ENCODE data around the genes PRIM2 and PHF3.

DNA sequence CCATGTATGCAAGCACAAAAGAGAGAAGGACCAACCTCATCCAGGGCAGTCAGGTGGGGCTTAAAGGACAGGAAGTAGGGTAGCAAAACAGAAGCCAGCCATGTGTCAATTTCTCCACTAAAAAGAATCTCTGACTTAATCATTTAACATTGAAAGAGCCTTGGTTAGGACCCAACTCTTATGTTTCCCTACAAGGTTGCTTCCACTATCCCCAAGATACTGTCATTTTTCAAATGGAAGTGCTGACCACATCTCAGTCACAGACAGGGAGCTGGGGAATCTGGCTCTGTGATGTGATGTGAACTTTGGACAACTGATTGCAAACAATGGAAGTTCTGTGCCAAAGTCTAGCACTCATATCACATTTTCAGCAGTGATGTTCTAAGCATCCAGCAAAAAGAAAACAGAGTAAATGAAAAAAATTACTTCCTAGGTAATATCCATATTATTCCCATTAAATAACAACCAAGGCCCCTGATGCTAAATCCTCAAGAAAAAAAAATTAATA lies 214.2 kb downstream of the DST start:
- PRO-cap: no peak

DNA sequence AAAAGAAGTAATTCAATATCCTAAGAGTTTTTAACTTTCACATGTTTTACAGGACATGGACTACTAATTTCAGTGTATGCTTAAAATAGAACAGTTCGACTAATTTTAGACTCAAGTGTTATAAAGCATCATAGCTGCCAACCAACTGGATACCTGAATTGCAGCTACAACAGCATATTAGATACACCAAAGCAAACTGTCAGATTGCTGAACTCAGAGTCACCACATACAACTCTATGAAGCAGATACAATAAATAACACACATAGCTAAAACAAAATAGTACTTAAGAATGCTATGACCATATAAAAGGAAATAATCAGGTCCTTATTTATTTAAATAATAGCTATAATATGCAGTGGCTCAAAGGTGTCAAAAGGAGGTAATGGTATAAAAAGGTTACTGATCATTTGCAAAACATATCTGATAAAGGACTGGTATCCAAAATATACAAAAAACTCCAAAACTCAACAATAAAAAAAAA lies 121.1 kb downstream of the DST start:
- PRO-cap: no peak

- PRO-cap: no peak
Measured at GRCh38 chr6:56842042-56842536, 112.5 kb downstream of the DST start.

DNA sequence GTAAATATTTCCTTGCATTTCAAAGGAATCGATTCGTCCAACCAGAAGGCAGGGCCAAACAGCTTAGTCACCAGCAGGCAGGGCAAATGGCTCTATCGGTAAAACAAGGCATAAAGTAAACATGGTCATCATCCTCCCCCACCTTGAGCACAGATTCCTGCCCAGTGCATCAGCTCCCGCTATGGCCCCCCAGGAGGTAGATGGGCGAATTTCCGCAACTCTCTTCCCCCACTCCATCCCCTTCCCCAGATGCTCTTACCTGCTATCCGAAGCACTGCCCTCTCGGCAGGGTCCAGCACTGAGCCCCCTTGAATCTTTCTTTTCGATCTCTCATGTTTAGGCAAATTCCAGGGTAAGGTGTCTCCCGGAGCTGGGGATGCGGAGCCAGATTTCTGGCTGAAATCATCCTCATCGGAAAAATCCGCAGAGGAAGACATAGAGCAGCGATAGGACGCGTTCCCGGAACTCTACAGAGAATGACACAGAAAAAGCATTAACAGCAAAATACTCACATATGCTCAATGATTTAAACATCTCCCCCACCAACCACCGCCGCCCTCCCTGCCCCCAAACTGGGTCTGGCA lies 103.4 kb downstream of the DST start:
- PRO-cap: no peak

DNA sequence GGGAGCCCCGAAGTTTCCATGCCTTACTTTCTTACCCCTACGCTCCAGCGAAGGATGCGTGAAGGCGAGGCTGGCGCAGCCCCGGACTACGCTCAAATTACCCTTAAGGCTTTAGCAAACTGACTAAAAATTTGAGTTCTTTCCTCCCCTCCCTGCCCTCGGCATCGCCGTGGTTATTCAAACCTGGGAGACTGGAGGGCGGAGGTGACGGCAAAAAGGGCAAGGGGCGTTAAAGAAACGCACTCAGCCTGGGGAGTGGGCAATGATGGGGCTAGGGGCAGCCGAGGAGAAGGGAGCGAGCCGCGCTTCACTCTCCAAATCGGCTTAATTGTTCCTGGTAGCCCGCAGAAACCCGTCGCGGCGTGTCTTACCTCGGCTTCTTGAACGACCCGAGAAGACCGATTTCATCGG lies 589 bp downstream of the DST start:
- PRO-cap: no peak

DNA sequence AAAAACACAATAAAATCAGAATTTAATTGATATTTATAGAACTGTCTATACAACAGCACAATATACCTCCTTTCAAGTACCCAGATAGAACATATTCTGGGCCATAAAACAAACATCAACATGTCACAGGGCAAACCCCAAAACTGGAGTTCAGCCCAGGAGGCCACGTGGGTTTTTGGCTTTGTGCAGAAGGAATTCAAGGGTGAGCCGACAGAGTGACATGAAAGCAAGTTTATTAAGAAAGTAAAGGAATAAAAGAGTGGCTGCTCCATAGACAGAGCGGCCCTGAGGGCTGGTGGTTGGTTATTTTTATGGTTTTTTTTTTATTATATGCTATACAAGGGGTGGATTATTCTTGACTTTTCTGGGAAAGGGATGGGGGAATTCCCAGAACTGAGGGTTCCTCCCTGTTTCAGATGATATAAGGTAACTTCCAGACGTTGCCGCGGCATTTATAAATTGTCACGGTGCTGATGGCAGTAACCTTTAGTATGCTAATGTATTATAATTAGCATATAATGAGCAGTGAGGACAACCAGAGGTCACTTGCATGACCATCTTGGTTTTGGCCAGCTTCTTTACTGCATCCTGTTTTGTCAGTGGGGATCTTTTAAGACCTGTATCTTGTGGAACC lies 5.6 kb downstream of the RAB23 start:
- PRO-cap: no peak

DNA sequence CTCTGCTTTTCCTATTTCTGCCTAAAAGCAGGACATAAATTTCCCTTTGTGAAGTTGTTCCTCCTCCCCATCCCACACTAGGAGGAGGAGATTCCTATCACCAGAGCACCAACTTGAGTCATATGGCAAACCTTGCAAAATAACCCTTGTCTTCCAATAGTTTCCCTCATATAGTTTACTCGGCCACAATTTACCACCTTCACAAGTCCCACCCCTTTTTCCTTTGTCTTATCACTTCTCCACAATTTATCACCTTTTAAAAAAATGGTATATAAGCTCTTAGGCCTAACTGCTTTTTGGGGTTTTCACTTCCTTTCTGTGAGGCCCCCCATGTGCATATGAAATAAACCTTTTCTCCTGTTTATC lies 2.8 kb upstream of the RAB23 start:
- PRO-cap: no peak

- PRO-cap: no peak
Measured at GRCh38 chr6:57267810-57268492, 45.8 kb upstream of the RAB23 start.

- PRO-cap: bidirectional peak, plus-strand start at chr6:57317634, minus-strand start at chr6:57317537
Measured at GRCh38 chr6:57317277-57317942, at the start of gene PRIM2. TSS of gene PRIM2 (plus strand) at chr6:57317630.

GRCh38 chr6:62357936-62358394 lies 71.9 kb upstream of the KHDRBS2 start:
- PRO-cap: no peak

DNA sequence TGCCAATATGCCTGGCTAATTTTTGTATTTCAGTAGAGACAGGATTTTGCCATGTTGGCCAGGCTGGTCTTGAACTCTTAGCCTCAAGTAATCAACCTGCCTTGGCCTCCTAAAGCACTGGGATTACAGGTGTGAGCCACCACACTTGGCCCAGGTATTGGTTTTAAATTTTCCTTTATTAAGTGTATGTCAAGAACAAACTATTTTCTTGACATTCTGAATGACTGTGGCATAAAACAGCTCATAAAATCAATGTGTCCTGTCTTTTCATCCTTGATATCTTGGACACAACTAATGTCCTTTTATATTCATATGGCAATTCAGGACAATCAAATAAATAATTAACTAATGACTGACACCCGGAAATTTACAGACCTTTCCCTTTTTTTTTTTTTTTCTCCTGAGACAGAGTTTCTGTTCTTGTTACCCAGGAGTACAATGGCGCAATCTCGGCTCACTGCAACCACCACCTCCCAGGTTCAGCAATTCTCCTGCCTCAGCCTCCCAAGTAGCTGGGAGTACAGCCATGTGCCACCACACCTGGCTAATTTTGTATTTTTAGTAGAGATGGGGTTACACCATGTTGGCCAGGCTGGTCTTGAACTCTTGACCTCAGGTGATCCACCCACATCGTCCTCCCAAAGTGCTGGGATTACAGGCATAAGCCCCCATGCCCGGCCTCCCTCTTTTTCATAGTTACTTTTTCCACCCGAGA lies 107.0 kb upstream of the LGSN start:
- PRO-cap: no peak

DNA sequence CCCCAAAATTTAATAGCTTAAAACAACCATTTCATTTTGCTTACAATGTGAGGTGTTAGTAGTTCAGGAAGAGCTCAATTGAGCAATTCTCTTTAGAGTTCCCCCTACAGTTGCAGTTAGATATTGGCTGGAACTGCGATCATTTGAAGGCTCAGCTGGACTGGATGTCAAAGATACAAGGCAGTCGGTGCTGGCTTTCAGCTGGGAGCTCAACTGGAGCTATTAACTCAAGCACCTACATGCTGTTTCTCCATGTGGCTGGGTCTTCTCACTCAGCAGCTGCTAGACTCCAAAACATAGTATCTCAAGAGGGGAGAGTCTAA lies 96.0 kb upstream of the PTP4A1 start:
- PRO-cap: no peak

- PRO-cap: no peak
Measured at GRCh38 chr6:63515901-63516698, 56.2 kb upstream of the PTP4A1 start.

GRCh38 chr6:63571269-63572407 lies 642 bp upstream of the PTP4A1 start:
- PRO-cap: unidirectional peak, plus-strand start at chr6:63572012; bidirectional peak, plus-strand start at chr6:63572554, minus-strand start at chr6:63572351

GRCh38 chr6:63576243-63577051 lies 4.2 kb downstream of the PTP4A1 start:
- PRO-cap: no peak

DNA sequence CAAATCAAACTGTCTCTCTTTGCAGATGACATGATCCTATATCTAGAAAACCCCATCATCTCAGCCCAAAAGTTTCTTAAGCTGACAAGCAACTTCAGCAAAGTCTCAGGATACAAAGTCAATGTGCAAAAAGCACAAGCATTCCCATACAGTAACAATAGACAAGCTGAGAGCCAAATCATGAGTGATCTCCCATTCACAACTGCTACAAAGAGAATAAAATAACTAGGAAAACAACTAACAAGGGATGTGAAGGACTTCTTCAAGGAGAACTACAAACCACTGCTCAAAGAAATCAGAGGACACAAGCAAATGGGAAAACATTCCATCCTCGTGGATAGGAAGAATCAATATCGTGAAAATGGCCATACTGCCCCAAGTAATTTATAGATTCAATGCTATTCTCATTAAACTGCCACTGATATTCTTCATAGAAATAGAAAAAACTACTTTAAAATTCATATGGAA lies 13.6 kb downstream of the PTP4A1 start:
- PRO-cap: no peak

GRCh38 chr6:63635550-63636430 lies at the start of gene PHF3:
TSS of gene PHF3 (plus strand) at chr6:63635802.
- PRO-cap: bidirectional peak, plus-strand start at chr6:63635823, minus-strand start at chr6:63635678; bidirectional peak, plus-strand start at chr6:63636153, minus-strand start at chr6:63636193

GRCh38 chr6:63646350-63647038 lies 10.9 kb downstream of the PHF3 start:
- PRO-cap: no peak

DNA sequence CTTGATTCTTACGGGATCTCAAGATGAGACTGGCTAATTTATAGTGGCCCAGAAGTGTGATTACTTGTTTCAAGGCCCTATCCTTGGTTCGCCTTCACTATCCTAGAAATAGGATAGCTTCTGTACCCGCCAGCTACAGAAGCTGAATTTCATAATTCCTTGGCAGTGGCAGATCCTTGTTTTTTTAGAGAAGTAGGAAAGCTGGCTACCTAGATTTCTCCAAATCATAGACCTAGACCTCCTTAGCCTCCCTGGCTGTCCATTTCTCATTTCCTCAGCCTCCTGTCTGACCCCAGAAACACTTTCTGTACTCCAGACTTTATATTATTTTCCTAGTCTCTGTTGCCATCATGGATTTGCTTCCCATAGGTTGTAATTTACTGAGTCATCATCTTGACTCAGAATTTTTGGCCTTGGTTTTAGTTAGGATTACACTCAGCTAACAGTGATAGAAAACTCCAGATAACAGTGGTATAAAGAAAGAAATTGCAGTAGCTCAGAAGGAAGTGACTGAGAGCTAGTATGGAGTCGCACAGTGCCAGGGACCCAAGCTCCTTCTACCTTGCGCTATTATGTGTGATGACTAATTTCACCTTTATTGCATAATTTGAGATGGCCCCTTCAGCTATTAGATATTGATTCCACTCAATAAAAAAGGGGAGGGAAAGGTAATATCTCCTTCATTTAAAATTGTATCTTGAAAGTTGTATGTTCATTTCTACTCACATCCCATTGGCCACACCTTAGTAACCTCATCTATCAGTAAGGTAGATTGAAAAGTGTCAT lies 27.8 kb downstream of the PHF3 start:
- PRO-cap: no peak

GRCh38 chr6:63676801-63677300 lies 41.2 kb downstream of the PHF3 start:
- PRO-cap: no peak